AG10803 (cell line): ENCODE measurements around the gene TSPYL6.

GRCh38 chr2:47520720-47521810, 49.7 kb downstream of the KCNK12 start:
- RRBS, result 4% methylated on average over 9 of the region's 112 CpGs

- RRBS, result no CpG with 5 or more reads among the region's 4 CpGs
Measured at GRCh38 chr2:47838664-47839123, 55.7 kb downstream of the MSH6 start.

DNA sequence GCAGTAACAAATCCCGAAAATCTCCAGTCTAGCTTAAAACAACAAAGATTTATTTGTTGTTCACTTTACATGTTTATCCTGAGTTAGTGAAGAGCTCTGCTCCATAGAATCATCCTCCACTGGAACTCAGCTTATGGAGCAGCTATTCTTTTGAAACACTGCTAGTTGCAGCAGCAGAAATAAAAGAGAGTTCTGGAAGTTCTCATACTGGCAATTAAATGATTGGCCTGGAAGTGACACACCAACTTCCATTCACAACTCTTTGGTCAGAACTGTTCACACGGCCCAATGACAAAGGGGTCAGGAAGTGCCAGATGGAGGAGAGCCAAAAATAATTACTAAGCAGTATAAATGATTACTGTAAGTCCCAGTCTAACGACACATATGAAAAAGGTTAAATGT, 39.1 kb downstream of the FBXO11 start:
- RRBS, result no CpG with 5 or more reads among the region's 3 CpGs

DNA sequence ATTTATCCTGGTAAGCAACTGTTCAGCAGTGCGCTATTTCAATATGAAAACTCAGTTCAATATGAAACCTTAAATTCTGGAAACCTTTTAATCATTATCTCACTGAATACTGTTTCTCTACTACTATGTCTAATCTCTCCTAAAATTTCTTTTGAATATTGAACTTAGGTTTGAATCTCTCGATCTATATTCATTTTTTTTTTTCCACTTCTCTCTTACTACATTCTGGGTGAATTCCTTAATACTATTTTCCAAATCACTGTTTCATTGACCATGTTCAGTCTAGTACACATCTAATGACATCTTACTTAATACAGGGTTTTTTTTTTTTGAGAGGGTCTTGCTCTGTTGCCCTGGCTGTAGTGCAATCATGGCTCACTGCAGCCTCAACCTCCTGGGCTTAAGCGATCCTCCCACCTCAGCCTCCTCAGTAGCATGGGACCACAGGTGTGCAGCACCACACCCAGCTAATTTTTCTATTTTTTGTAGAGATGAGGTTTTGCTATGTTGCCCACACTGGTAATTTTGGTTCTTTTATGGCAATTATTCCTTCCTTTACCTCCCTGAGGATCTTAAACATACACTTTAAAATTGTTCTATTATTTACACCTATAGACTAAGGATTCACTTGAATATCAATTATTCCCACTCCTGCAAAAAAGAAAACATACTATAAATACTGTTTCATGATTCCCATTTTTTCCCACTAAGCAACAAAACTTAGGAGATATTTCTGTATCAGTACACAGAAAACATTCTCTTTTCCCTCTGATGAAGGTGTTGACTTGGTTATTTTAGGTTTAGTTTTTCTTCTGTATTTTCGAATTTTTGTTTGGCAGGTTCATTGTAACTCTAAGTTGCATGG, 29.3 kb downstream of the FBXO11 start:
- RRBS, result no CpG with 5 or more reads among the region's 4 CpGs

DNA sequence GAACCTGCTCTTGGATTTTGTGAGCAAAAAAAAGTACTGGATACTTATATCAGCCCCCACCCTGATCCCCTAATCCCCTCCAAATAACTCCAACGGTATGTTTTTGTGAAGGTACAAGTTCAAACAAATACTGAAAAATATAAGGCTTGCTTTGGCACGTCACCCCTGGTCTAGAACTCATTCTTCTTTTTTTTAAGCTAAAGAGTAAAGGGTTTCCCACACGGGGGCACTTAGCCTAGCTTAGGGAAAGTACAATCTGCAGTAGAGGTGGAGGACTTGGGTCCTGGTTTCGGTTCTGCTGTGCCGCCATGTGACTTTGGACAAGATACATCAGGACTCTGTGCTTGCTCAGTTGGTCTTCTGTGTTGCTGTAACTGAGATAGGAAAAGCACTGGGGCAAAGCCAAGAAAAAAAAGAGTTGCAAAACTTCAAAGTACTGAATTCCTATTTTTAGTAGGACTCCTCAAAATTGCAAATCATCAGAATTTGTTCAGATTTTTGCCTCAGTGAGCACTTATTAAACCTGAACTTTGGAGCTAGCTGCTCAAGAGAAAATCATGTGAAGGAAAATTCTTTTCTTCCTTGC, 7.0 kb upstream of the PPP1R21 start:
- RRBS, result no CpG with 5 or more reads among the region's 5 CpGs

GRCh38 chr2:48528948-48529644, 858 bp upstream of the STON1 start:
- RRBS, result no CpG with 5 or more reads among the region's 8 CpGs

- RRBS, result no CpG with 5 or more reads among the region's 13 CpGs
Measured at GRCh38 chr2:48530929-48531806, 1.2 kb downstream of the STON1 start.

GRCh38 chr2:53739110-53739402, 28.5 kb upstream of the CHAC2 start:
- RRBS, result no CpG with 5 or more reads among the region's 1 CpG

GRCh38 chr2:53974193-53974689, 3.3 kb downstream of the ACYP2 start:
- RRBS, result no CpG with 5 or more reads among the region's 3 CpGs

DNA sequence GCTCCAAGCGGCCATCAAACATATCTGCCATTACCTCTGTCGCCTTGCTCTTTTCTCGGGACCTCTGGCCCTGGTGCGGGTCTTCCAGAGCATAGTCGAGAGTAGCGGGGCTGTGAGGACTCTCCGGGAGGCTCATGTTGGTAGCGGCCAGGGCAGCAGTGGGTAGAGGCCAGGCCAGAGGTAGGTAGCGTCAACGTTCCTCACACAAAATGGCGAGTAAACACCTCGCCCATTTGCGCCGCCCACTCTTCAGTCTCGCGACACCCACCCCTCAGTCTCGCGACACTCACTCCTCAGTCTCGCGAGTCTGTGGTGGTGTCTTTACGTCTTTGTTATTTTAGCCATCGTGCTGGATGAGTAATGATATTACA, at the start of gene TSPYL6:
TSPYL6 (minus strand) TSS at position 214 of the 371 bp plus-strand sequence.
- RRBS, result no CpG with 5 or more reads among the region's 22 CpGs

- RRBS, result no CpG with 5 or more reads among the region's 8 CpGs
Measured at GRCh38 chr2:54419964-54420352, 36.2 kb upstream of the SPTBN1 start.

- RRBS, result no CpG with 5 or more reads among the region's 10 CpGs
Measured at GRCh38 chr2:54455558-54455803, 646 bp upstream of the SPTBN1 start.

GRCh38 chr2:54526130-54526844, 70.2 kb downstream of the SPTBN1 start:
- RRBS, result no CpG with 5 or more reads among the region's 12 CpGs

GRCh38 chr2:54558934-54559357, 102.8 kb downstream of the SPTBN1 start:
- RRBS, result no CpG with 5 or more reads among the region's 8 CpGs

DNA sequence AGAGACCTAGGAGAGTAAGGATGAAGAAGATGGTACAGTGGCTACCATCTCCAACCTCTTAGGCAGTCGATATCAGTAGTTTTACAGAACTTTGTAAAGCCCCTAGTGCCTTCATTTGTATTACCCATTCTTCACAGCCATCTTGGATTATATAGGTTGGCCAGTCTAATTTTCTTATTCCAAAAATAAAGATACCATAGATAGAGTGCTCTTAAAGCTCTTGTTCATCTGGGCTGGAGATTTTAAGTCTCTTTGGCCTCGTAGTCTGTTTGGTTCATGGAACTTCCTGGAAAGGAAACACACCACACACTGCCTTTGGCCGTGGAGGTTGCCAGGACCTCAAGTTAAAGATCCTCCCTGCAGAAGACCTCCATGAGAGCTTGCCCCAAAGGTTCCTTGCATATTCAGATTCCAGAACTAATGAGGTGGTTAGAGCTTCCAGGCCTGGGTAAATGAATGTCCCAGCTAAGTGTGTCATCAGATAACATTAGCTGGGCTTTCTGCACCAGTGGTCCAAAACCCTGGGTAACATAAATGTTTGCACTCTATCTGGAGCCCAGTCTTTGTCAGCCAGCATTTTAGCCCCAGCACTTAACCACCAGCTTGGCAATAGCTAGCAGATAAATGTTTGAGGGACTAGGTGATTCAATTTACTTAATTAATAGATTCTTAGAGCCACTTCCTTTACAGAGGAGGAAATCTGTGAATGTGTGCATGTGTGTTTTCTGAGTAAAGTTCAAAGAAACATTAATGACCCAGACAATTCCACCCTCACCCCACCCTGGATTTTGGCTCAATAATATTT, 122.2 kb upstream of the EML6 start:
- RRBS, result no CpG with 5 or more reads among the region's 3 CpGs

DNA sequence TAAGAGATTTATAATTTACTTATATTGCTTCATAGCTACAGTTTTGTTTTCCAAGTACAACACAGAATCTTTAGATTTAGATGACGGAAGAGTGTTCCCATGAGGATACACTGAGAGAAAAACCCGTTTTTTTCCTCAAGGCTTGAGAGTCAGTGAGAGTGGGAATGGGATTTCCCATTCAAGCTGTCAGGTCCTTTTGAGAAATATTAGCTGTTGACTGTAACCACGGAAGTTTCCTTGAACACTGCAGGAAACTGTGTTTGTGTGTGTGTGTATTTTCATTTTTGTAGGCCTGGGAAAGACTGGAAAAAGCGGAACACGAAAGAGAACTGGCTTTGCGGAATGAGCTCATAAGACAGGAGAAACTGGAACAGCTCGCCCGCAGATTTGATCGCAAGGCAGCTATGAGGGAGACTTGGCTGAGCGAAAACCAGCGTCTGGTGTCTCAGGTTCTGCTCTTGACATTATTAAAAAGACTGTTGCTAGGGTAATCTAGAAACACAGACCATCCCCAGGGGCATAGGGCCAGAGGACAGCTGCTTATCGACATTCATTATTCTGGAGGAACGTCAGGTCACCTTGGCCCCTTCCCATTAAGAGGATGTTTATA, 98.8 kb upstream of the EML6 start:
- RRBS, result no CpG with 5 or more reads among the region's 13 CpGs

DNA sequence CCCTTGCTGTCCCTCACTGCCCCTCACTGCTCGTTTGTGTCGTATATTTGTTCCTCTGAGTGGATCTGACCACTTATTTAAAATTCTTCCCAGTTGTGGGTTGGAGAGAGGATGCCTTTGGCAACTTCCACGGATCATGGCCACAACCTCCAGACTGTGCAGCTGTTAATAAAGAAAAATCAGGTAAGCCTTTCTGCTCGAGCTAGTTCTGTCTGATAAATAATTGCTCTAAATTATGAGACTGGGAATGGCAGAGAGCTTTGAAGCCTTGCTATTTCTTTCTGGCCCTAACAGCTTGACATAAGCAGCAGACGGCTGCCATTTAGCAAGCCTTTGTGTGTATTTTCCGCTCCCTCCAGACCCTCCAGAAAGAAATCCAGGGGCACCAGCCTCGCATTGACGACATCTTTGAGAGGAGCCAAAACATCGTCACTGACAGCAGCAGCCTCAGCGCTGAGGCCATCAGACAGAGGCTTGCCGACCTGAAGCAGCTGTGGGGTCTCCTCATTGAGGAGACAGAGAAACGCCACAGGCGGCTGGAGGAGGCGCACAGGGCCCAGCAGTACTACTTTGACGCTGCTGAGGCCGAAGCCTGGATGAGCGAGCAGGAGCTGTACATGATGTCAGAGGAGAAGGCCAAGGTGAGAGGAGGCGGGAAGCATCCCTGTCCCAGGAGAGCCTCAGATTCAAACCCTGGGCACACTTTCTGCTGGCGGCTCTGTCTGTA, 77.5 kb upstream of the EML6 start:
- RRBS, result no CpG with 5 or more reads among the region's 19 CpGs

- RRBS, result no CpG with 5 or more reads among the region's 9 CpGs
Measured at GRCh38 chr2:54666108-54667340, 56.9 kb upstream of the EML6 start.

- RRBS, result no CpG with 5 or more reads among the region's 9 CpGs
Measured at GRCh38 chr2:54668639-54669320, 54.7 kb upstream of the EML6 start.